Hair follicular keratinocyte (primary cell): Measurements from ENCODE around the genes SLC1A4, ACTR2 and CNRIP1.

DNA sequence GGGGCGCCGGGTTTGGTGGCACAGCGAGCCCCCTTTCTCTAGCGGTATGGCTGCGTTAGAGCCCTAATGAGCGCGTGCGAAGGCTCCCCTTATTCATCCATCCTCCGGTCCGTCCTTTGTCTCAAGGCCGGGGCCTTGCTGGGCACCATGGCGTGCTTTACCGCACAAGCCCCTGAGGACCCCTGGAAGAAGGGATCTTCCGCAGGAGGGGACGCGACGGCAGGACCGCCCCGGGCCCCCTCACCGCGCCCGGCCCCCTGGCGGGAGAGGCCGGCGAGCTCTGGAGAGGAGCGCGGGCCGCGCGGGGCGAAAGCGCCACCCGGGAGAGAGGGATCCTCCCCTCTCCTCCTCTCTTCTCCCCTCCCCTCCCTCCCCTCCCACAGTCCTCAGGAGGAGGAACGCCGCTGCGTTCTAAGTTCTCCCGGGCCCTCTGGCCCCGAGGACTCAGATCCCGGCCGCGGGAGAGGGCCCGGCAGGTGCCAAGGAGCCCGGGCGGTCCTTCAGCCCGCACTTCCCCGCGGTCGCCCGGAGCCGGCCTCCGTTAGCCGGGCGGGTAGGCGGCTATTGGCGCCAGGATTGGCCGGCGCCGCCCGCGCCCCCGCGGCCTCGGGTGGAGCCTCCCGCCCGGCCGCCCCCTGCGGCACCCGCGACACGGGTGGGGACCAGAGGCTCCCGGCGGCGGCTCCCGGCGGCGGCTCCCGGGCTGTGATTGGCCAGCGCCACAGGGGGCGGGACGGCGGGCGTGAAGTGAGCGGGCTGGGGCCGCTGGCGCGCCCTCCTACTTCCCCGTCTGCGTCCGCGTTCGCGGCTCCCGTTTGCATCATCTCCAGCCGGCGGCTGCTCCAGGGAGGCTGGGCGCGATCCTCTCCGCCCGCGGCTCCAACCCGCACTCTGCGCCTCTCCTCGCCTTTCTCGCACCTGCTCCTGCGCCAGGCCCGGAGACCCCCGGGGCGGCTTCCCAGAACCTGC is at the start of gene SLC1A4:
Gene SLC1A4 (plus strand): TSS at position 823 of the 969 bp plus-strand sequence.
- RAMPAGE, long total RNA, result no peak

DNA sequence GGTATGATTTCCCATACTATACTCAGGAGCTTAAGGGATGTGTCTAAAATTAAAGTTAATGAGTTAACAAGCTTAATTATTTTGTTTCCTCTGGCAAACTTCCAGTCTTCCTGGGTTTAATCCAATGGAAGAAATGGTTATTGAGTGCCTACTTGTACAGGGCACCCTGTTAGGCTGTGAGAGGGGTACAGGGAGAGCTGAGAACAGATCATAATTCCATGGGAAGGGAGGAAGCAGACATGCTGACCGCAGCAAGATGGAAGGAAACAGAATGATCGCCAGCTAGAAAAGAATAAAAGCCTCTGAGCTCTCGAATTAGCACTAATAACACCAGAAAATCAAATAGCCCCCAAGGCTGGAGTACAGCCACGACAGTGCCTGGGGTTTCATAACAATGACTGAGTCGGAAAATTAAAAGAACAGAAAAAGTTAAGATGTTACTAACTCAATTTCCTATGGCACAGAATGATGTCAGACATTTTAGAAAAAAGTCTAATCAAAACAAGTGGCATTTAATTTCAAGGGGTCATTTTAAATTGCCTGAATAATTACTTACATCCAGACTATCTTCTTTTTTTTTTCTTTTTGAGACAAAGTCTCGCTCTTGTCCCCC is 20.6 kb upstream of the CEP68 start:
- RAMPAGE, long total RNA, result no peak

DNA sequence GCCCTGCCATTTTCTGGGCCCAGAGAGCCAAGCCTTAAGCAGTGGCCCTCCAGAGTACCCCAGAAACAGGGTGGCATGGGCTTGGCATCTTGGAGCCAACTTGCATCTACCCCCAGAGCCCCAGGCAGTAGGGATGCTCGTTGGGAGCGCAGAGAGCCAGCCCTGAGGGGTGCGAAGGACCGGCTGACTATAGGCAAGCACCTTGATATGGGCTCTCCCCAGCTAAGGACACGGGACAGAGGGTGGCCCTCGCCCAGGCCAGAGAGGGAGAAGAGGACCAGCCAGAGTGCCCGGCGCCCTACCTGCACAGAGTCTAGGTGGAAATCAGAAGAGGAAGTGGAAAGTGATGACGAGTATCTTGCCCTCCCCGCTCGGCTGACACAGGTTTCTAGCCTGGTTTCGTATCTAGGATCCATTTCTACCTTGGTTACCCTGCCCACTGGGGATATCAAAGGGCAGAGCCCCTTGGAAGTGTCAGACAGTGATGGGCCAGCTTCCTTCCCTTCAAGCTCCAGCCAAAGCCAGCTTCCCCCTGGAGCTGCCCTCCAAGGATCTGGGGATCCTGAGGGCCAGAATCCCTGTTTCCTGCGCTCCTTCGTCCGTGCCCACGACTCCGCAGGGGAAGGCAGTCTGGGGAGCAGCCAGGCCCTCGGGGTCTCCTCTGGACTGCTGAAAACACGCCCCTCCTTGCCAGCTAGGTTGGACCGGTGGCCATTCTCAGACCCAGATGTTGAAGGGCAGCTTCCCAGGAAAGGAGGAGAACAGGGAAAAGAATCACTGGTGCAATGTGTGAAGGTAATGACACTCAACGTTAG is 16.2 kb downstream of the CEP68 start:
- RAMPAGE, long total RNA, result no peak

GRCh38 chr2:65125373-65125813 is 4.5 kb downstream of the RAB1A start:
- RAMPAGE, long total RNA, result no peak

DNA sequence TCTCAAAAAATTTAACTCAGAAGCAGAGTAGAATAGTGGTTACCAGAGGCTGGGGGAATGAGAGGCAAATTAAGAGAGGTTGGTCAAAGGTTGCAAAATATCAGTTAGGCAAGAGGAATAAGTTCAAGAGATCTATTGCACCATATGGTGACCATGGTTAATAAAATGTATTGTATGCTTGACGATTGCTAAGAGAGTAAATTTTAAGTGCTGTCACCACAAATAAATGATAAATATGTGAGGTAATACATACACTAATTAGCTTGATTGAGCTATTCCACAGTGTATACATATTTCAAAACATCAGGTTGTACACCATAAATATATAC is 23.1 kb upstream of the ACTR2 start:
- RAMPAGE, long total RNA, result no peak

DNA sequence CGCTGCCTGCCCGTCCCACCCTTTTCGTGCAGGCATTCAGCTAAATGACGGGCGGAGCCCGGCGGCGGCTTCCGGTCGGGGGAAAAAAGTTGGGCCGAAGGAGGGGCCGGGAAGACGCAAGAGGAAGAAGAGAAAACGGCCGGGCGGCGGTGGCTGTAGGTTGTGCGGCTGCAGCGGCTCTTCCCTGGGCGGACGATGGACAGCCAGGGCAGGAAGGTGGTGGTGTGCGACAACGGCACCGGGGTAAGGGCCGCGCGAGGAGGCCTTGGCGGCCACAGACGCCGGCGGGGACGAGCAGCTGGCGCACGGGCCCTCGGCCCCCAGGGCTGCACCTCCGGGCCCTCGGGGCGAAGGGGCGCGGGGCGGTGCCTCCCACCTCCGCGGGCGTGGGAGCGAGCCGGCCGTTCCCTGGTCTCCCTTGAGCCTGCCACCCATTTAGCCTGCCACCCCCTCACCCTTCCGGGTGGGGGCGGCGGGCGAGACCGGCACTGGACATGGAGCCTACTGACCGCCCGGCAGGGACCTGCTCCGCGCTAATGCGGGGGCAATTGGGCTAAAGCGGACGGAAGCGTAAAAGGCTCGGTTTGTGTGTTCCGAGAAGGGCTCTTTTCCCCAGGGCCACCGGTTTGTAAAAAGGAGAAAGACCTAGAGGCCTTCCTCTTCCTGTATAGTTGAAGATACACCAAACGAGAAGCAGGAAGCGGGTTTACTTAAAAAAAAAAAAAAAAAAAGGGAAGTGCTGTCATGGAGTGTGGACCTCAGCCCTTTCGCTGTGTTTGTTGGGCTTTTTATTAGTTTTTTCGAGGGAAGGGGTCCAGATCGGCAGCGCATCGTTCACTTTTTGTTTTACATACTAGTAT is at the start of gene ACTR2:
Gene ACTR2 (plus strand): TSS at position 117 of the 860 bp plus-strand sequence.
- RAMPAGE, long total RNA, result start-site peak on the plus strand centred at position 94 of the sequence, 60 bp wide, 633 and 377 reads in 2 replicates

DNA sequence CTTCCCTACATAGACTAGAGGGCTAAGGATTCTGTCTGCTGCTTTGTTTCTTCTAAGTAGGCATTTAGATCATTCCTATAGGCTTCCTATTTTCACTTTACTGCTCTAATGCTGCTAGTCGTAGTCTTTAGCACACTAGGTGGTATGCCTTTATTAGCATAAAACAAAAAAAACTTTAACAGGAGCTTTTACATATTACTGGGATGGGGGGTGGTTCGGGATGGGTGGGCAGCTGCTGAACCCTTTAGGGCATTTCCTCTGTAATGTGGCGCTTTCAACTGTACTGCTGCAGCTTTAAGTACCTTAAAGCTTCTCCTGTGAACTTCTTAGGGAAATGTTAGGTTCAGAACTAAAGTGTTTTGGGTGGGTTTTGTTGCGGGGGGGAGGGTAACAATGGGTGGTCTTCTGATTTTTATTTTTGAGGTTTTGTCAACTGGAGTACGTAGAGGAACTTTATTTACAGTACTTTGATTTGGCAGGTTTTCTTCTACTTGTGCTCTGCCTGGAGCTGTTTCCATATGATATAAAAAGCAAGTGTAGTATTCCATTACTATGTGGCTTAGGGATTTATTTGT is 41.4 kb downstream of the ACTR2 start:
- RAMPAGE, long total RNA, result no peak

GRCh38 chr2:65300942-65301604 is 73.4 kb downstream of the ACTR2 start:
- RAMPAGE, long total RNA, result no peak

DNA sequence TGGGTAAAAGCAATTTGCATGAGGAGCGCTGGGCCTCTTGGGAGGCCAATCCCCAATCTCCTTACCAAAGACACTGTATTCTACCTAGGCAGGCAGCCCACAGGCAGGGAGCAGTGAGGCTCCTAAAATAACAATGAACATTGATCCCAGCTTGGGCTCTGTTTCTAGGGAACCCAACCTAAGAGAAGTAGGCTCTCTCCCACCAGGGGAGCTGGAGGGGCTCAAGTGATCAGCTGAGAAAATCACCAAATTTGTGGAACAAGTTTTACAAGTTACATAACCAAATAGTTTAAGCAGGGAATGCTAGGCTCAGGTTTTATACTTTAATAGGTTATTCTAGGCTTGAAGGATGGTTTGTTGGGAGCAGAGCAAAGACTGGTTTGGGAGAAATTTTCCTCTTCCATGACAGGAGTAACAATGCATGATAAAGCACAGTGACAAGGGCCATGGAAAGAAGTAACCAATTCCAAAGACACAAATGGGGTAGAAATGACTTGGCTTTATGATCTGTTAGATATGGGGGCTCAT is 6.1 kb upstream of the SPRED2 start:
- RAMPAGE, long total RNA, result no peak

DNA sequence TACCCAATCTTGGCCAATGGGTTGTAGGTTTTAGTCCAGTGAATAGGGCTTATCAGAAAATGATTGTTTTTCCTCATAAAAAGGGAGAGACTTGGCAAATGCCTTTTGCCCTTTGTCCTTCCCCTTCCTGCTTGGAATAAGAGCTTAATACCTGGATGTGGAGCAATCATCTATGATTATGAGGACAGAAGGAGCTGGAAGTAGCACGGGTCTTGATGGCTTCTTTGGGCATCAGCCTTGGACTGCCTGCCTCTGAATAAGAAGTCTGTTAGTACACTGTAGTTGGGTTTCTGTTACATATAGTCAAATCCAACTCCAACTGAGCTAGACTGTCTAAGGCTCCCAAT is 23.1 kb upstream of the SPRED2 start:
- RAMPAGE, long total RNA, result no peak

GRCh38 chr2:65577007-65577515 is 144.7 kb upstream of the SPRED2 start:
- RAMPAGE, long total RNA, result no peak

GRCh38 chr2:65789947-65790373 is 357.6 kb upstream of the SPRED2 start:
- RAMPAGE, long total RNA, result no peak

DNA sequence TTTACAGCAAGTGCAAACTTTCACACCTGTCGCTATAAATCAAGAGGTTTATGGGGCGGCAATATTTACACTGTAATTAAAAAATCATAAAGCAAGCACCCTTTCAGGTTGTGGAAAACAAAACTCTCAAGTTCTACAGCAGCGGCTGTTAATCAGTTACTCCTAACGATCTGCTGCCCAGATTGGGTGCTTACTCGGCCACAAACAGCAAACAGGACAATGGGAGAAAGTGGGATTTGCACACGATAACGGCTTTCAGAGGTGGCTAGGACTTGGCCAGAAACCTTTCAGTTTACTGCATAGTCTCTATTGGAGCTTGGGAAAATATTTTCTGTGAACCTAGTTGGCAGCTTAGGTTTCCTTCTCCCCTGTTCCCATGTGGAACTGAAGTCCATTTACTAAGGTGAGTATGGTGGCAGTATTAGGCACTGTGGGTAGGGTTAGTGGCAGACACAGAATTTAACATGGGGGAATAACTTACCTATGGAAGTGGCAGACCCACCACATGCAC is 359.3 kb upstream of the ETAA1 start:
- RAMPAGE, long total RNA, result no peak

GRCh38 chr2:67455258-67455603 is 58.1 kb downstream of the ETAA1 start:
- RAMPAGE, long total RNA, result no peak

DNA sequence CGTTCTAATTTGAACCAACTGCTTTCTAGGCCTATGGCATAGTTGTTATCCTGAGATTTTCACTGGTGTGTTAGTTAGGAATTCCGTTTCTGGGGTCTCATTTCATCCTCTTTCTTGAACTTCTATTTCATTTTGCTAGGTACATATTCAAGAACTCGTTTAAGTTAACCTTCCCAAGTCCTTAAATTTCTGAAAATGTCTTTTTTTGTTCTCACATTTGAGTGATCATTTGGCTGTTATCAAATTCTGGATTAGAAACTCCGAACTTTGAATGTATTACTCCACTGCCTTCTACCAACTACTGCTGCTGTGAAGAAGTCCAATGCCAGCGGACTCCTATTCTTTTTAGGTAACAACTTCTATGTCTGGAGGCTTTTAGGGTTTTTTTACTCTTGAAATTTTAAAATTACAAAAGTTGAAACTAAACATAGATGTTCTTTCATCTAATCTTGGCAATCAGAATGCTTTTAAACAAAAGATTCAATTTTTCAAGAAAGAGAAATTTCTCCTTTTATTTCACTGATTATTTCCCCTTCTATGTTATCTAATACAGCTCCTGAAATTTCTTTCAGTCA is 43.9 kb downstream of the PNO1 start:
- RAMPAGE, long total RNA, result no peak

- RAMPAGE, long total RNA, result no peak
Measured at GRCh38 chr2:68244250-68245069, 7.9 kb downstream of the PPP3R1 start.

DNA sequence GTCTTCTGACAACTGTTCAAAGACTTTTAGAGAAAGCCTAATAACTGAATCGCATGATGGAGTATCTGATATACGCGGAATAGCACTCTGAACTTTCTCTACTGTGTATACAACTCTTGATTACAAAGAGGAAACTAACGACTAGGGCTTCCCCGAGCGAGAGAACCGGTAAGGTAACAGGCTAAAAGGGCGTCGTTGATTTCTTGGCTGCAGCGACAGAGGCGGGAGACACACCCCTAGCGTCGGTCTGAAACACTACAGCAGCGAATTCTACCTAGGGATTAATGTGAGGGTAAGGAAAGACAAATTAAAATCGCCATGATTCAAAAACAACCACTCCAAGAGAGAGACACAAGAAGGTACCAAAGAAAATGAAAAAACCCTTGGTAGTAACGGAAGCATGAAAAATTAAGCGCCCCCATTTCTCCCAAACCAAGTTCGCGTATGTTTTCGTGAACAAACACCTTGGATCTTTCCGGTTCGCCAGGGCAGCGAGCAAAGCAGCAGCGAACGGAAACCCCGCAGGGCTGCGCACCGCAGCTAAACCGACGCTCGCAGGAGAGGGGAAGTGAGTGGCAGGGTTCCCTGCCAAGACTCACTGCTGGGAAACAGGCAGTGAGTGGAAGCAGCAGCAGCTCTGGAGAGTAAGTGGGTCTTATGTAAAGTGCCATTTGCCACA is 1.2 kb downstream of the PPP3R1 start:
- RAMPAGE, long total RNA, result no peak

DNA sequence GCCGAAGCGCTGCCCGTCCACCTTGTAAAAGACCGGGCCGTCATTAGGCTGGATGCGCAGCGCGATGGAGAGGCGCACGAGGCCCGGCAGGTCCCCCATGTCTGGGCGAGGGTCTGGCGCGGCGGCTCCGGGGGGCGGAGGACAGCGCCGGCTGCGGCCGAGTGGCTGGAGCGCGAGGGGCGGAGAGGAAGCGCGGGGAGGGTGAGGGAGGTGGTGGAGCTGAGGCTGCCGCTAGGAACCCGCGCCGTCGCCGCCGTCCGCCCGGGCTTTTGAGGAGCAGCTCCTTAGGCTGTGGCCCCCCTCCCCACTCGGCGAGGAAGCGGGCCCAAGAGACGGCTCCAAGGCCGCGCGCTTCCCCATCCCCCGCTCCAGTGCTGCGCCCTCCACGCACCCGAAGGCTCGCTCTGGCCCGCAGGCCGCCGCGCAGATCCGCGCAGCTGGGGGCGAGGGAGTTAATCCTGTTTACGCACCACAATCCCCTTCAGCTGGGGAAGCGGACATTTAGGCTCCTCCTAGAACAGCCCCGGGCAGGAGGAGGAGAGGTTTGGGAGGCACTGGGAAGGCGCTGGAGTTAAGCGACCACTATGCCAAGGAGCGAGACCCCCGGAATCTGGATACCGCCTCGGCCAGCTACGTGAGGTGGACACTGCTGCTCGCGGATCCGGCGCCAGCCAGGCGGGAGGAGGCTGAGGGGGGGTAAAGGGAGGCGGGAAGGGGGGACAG is at the start of gene CNRIP1:
Gene CNRIP1 (minus strand): TSS at position 648 of the 723 bp plus-strand sequence.
- RAMPAGE, long total RNA, result no peak

GRCh38 chr2:68514510-68515132 is 47.2 kb downstream of the APLF start:
- RAMPAGE, long total RNA, result no peak

DNA sequence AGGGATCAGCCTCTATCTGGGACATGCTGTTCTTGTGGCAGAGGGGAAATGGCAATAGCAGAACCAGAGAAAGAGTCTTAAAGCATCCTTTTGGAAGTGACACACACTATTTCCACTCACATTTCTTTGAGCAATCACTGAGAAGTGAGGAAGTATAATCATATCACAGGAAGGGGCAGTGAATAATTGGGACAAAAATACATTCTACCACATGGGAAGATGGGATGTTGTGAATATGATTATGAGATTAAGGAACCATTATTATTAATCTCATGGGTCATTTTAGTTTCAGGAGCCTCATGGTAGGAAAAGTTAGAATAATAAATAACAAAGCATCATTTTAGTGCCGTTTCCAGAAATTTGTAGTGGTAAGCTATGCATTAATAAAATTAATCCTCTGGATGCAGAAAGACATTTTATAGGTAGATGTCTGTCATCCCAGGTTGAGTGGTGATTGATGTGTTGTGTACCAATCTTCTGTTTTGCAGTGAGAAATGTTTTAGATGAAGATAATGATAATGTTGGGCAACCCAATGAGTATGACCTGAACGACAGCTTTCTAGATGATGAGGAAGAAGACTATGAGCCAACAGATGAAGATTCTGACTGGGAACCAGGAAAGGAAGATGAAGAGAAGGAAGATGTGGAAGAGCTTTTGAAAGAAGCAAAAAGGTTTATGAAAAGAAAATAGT is 65.9 kb upstream of the PROKR1 start:
- RAMPAGE, long total RNA, result no peak